ENCODE data around the genes DHX35, EMILIN3, SRSF6 and GTSF1L.

DNA sequence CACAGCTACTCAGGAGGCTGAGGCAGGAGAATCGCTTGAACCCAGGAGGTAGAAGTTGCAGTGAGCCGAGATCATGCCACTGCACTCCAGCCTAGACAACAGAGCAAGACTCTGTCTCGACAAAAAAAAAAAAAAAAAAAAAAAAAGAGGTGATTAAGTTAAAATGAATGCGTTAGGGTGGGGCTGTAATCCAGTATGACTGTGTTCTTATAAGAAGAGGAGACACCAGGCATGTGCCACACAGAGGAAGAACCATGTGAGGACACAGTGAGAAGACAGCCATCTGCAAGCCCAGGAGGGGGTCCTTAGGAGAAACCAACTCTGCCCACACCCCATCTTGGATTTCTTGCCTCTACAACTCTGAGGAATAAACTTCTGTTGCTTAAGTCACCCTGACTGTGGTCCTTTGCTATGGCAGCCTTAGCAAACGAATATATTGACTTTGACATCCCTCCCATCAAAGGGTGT, 16.0 kb upstream of the PPP1R16B start:
- PRO-cap: no peak

GRCh38 chr20:38961920-38963065, at the start of gene DHX35:
DHX35 (plus strand) TSS chr20:38962344.
- PRO-cap: bidirectional peak, plus-strand start at chr20:38962365, minus-strand start at chr20:38962095; bidirectional peak, plus-strand start at chr20:38962668, minus-strand start at chr20:38962670

DNA sequence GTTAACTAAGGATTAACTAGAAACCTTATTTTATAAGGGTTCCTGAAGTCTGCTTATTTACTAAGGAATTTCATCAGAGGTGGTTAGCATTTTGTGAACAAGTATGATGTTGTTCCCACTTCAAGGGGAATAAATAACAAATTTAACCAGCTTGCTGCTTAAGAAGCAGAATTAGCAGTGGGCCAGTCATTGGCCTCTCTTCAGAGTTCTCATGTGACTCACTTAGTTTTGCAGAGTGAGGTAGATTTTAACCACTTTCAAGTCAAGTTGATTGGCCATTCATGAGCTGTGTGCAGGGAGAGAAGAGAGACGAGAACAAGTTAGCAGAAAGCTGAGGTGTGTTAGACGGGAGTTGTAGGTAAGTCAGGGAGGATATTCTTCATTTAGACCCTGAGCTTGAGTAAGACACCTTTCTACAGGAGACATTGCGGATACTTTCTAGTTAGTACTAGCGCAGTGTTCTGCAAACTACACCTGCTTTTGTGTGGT, 18.1 kb downstream of the TOP1 start:
- PRO-cap: no peak

DNA sequence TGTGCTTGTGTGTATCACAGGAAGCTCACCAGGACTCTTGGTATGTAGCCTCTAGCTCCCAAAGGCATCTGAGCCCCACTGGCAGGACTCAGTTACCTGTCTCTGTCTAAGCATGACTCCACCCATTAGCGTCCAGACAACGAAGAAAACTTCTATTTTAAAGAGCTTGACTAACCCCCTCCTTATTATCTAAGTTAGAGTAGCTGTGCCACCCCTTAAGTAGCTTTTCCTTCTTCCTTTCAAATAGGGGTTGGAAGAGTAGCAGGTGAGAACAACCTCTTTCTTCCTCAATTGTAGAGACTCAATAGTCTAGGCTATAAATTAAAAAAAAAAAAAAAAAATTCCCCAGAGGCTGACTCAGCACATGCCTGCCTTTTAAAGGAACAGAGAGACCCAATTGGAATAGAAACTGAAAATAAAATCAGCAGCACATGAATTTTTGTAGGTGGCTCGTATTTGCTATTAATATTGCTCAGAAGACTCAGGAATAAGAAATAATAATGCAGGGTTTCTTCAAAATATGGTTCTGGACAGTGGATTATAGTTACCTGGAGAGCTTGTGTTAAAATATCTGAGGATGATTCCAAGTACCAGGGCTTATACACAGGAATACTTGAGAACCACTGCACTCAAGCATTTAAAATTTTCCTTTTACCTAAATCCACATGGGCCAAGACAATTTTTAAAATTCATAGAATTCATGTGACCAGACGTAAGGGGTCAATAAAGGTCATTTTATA, 19.3 kb downstream of the TOP1 start:
- PRO-cap: no peak

- PRO-cap: no peak
These were observed 51.4 kb downstream of the TOP1 start for GRCh38 chr20:41079874-41080628.

- PRO-cap: no peak
These were observed 41.1 kb downstream of the ZHX3 start for GRCh38 chr20:41276280-41276913.

DNA sequence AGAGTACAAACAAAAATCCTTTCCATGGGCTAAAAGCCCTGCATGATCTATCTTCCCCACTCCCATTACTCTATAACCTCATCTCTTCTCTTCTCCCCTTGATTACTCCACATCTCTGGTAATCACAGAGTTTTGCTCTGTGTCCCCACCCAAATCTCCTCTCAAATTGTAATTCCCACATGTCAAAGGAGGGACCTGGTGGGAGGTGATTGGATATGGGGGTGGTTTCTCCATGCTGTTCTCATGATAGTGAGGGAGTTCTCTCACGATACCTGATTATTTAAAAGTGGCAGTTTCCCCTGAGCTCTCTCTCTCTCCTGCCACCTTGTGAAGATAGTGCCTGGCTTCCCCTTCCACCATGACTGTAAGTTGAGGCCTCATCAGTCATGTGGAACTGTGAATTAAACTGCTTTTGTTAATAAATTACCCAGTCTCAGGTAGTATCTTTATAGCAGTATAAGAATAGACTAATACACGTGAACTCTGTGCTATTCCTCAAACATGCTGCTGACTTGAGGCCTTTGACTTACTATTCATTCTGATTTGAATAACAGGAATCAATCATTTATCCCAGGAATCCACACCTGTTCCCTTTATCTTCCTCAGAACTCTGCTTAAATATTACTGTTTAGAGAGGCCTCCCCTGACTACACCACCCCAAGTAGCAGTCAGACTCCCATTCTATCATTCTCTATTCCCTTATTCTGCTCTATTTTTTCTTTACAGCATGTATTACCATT, 30.8 kb downstream of the ZHX3 start:
- PRO-cap: no peak

GRCh38 chr20:41366629-41367339, at the start of gene EMILIN3:
EMILIN3 (minus strand) TSS chr20:41366818.
- PRO-cap: bidirectional peak, plus-strand start at chr20:41366929, minus-strand start at chr20:41366818

DNA sequence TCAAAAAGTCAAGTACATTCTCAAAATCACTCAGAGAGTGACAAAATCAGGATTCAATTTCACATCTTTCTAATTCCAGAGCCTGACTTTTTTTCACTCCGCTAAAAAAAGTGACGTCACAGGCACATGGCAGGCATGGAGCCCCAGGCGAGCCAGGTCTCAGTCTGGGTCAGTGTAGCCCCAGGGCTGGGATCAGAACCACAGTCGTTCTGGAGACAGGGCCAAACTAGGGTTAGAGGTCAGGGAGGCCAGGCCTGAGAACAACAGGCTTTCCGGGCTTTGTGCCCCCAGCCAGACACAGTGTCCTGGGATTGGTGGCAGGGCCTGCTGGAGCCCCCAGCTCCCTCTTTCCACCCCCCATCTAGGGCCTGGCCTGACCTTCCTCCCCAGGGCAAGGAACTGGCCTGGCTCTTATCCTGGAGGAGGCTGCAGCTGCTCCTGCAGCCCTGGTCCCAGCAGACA, 26.2 kb upstream of the EMILIN3 start:
- PRO-cap: no peak

- PRO-cap: no peak
These were observed 86.2 kb upstream of the EMILIN3 start for GRCh38 chr20:41452740-41453212.

DNA sequence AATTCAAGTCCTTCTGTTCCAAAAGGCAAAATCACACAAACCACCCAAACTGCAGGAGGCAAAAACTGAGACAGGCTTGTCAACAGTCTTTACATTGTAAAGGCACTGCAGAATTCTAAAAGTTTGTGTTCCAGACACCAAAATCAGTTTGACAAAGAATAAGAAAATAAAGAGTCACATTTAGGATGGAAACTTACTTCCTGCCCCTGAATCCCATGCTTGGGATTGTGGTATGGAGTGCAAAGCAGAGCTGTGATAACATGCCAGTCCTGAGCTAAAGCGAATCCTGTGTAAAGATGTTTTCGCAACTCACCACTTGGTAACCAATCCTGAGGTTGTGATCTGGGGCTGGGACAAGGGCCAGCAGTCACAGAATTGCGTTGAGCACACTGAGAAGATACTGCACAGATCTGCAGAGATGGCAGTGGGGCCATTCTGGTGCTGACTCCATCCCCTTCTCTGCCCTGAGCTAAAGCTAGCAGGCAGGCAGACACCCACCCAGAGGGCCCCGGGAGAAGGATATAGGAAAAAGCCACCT, 108.5 kb downstream of the CHD6 start:
- PRO-cap: no peak

- PRO-cap: no peak
These were observed 70.1 kb upstream of the CHD6 start for GRCh38 chr20:41688164-41688725.

- PRO-cap: no peak
These were observed 705.3 kb downstream of the PTPRT start for GRCh38 chr20:42484341-42484934.

DNA sequence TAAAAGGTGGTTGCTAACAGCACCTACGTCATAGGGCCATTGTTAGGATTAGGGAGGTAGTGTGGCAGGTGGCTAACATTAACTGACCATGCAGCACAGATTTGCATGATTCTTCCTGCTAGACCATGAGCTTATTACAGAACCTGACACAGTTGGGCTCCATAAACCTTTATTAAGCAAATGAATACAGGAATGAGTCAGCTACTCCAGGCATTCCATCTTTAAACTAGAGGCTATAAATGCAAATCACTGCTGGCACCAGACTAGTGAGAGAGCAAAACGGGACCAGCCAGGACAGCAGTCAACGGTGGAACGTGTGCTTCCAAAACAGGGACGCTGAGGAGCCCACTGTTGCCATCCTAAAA, 440.1 kb downstream of the PTPRT start:
- PRO-cap: no peak

DNA sequence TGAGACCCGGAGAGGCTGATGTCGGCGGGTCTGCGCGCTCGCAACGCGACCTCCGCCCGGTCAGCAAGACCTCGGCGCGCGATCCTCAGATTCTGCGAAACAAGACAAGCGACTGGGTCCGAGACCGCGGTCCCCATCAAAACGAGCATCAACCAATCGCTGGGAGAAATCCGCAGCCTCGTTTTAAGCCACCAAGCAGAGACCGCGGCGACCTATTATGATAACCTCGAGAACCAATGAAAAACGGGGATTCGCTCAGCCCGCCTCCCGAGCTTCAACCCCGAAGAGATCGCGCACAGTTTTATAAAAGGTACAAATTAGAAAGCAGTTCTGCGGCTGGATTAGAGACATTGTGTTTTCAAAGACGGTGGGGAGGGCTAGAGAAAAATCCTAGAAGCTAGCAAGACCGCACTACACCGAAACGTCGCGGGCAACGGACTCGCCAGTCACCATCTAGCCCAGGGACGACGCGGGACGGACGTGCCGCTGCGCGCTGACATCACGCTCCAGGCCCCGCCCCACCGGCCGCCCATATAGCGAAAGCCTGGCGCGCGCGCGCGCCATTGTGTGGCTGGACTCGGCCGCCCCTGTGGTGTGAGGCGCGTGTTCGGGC, at the start of gene SRSF6:
Gene SRSF6 (plus strand): TSS at position 563 of the 613 bp plus-strand sequence.
- PRO-cap: bidirectional peak, plus-strand start at position 88 of the sequence, minus-strand start at position 110 of the sequence; bidirectional peak, plus-strand start at position 563 of the sequence, minus-strand start at position 455 of the sequence

DNA sequence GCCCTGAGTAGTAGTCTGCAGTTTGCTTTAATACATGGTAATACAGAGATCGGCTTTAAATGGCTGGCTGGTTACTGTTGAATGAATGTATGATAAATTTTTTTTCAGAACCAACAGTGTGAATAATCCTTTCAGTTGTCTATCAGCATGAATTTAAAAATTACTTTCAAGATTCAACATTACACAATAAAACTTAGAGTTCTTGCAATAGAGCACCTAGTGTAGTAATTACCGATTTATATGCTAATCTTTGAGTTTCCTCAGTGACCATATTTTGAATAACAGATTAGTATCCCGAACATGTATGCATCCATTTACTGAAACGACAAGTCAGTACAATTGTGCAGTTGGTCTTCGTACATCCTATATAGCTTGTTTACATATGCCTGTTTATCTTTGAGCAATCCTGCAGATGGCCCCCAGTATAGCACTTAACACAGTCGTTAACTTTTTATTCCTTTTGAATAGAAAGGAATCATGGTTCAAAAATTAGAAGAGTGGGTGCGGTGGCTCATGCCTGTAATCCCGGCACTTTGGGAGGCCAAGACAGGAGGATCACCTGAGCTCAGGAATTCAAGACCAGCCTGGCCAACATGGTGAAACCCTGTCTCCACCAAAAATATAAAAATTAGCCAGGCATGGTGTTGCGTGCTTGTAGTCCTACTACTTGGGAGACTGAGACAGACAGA, 6.5 kb downstream of the SRSF6 start:
- PRO-cap: unidirectional peak, plus-strand start at position 489 of the sequence

- PRO-cap: no peak
These were observed 16.7 kb upstream of the SGK2 start for GRCh38 chr20:43542094-43542492.

GRCh38 chr20:43559373-43559955, 637 bp downstream of the SGK2 start:
- PRO-cap: no peak

GRCh38 chr20:43726654-43727146, at the start of gene GTSF1L:
GTSF1L (minus strand) TSS chr20:43727002.
- PRO-cap: no peak

DNA sequence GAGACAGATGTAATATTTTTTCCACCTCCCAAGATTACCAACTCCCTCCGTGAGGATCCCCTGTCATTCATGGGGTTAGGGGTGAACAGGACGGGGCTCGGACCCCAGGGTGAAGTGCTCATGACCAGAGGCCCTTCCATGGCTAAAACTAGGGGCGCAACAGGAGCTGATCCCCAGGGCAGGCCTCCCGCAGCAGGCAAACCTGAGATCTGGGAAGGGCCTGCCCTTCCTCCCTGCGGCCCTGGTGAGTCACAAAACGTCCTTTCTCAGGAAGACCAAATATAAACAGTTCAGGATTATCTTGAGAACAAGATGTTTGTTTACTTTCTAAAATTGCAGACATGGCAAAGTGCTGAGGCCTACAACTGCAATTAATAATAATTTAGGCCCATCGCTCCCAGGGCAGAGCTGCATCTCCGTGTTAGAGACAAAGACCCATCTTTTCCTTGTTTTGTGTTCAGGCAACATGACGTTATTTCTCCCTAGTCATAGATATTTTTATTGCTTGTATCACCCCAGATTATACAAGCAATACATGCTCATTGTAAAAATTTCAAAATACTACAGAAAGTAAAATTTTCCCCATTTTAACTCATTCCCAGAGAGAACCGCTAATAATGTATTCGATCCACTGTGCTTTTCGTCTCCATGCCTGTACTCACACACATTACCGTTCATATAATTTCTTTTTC, 64.7 kb upstream of the TOX2 start:
- PRO-cap: no peak

Data from A673 (cell line).